Urinary bladder (tissue), 3 donors: Measurements from ENCODE around the gene RBM11.

- PRO-cap = no peak
- RAMPAGE, long total RNA = no peak
These were observed 4422.9 kb upstream of the TPTE start for GRCh38 chr21:6098504-6098840.

DNA sequence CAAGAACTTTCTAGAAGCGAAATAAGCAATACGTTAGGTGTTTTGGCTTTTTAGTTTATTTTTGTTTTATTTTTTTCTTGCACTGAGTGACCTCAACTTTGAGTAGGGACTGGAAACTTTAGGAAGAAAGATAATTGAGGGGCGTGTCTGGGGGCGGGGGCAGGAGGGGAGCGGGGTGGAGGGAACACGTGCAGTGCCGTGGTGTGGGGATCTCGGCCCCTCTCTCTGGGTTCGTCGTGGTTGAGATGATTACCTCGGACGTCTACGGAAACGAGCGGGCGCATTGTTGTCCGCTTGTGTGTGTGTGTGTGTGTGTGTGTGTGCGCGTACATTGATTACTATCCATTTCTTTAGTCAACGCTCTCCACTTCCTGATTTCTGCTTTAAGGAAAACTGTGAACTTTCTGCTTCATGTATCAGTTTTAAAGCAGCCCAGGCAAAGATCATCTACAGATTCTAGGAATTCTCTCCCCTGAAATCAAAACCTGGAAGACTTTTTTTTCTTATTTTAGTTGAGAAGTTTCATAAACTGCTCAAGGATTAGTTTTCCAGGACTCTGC lies 4399.7 kb upstream of the TPTE start:
- PRO-cap = no peak
- RAMPAGE, long total RNA = no peak

DNA sequence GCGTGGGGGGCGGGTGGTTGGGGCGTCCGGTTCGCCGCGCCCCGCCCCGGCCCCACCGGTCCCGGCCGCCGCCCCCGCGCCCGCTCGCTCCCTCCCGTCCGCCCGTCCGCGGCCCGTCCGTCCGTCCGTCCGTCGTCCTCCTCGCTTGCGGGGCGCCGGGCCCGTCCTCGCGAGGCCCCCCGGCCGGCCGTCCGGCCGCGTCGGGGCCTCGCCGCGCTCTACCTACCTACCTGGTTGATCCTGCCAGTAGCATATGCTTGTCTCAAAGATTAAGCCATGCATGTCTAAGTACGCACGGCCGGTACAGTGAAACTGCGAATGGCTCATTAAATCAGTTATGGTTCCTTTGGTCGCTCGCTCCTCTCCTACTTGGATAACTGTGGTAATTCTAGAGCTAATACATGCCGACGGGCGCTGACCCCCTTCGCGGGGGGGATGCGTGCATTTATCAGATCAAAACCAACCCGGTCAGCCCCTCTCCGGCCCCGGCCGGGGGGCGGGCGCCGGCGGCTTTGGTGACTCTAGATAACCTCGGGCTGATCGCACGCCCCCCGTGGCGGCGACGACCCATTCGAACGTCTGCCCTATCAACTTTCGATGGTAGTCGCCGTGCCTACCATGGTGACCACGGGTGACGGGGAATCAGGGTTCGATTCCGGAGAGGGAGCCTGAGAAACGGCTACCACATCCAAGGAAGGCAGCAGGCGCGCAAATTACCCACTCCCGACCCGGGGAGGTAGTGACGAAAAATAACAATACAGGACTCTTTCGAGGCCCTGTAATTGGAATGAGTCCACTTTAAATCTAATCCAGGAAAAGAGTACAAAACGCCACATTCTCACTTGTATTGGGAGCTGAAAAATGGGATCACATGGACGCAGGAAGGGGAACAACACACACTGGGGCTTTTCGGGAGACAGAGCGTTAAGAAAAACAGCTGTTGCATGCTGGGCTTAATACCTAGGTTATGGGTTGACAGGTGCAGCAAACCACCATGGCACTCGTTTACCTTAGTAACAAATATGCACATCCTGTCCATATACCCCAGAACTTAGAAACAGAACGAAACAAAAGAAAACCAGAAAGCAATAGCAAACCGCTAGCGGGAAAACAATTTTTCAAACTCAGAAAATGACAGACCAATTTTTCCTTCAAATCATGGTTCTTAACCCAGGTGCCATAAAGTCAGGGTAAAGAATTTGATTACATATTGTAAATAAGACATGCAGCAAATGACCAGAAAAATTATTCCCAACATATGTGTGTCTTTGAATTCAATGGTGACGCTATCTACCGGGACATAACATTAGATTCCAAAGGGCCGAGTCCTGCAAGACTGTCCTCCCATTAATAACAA lies 1533.0 kb upstream of the TPTE start:
- PRO-cap = no peak
- RAMPAGE, long total RNA = no peak

GRCh38 chr21:9002037-9002880 lies 1519.1 kb upstream of the TPTE start:
- PRO-cap = no peak
- RAMPAGE, long total RNA = no peak

GRCh38 chr21:9839055-9839847 lies 682.1 kb upstream of the TPTE start:
- PRO-cap = no peak
- RAMPAGE, long total RNA = no peak

- PRO-cap = no peak
- RAMPAGE, long total RNA = no peak
These were observed 179.0 kb upstream of the TPTE start for GRCh38 chr21:10342338-10342796.

DNA sequence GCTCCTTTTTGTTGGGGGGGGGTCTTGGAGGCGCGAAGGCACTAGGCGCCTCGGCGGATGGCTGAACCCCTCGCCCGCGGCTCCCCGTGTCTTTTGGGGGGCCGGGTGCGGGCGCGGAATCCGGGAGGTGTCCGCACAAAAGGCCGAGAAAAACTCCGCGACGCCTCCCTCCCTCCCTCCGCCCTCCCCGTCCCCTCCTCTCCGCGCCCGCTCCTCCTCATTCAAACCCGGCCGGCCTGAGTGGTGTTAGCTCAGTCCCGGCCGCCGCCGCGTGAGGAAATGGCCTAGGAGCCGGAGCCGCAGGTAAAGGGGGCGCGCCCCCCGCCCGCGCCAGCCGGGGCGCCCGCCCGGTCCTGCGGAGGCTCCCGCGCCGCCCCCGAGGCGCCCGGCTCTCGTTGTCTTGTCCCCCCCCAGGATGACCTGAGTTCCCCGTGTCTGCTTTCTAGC lies 382 bp downstream of the TPTE start:
- PRO-cap = no peak
- RAMPAGE, long total RNA = no peak

DNA sequence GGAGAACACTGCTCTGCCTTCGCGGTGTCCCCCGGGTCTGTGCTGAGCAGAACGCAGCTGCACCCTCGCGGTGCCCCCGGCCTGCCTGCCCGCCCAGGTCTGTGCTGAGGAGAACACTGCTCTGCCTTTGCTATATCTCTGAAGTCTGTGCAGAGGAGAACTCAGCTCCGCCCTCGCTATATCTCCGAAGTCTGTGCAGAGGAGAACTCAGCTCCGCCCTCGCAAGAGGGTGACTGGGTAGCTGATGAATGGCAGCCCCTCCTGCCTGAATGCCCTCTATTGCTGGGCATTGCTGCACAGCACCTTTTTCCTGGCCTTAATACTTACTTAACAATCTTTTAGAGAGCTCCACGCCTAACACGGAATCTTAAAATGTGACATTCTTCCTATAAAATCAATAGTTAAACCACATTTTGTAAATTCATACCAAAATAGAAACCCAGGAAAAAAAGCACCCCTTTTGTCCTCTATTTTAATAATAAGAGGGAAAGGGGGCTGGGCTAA lies 249.3 kb upstream of the POTED start:
- PRO-cap = unidirectional peak, plus-strand start at position 144 of the sequence
- RAMPAGE, long total RNA = no peak

GRCh38 chr21:14166428-14167312 lies 44.1 kb downstream of the LIPI start:
- PRO-cap = no peak
- RAMPAGE, long total RNA = no peak

DNA sequence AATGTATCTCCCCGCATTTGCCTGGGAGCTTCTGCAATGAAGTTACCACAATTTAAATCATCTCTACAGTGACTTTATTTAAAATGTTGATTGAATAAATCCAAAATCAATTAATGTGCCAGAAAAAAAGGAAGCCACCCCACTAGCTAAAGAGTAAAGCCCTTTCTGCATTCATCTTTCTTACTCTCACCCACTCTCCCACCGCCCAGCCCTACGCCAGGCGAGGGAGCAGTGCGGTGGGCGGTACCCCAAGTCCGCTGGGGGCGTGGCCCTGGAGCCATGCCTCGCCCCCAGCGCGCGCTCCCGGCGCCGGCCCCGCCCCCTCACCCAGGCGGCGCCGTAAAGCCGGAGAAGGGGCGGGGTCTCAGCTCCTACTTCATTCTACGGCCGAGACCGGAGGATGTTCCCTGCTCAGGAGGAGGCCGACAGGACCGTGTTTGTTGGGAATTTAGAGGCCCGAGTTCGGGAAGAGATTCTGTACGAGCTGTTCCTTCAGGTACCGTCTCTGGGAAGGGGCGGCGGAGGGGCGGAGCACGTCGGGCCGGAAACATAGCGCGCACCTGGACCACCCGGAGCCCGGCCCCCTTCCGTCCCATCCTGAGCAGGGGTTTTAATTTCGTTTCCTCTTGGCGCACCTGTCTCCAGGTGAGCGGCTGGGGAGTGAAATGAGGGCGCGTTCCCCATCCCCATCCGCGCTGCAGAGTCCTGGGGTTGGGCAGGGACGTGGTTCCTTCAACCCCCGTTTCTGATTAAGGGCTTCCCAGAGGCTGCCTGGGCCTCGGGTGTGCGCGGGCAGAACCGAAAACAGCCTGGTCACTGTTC lies at the start of gene RBM11:
Gene RBM11, plus strand, starts transcription at position 371 of the 822 bp plus-strand sequence.
- PRO-cap = unidirectional peak, plus-strand start at position 403 of the sequence; unidirectional peak, minus-strand start at position 693 of the sequence
- RAMPAGE, long total RNA = no peak

GRCh38 chr21:14266985-14267415 lies 51.0 kb downstream of the RBM11 start:
- PRO-cap = no peak
- RAMPAGE, long total RNA = no peak

DNA sequence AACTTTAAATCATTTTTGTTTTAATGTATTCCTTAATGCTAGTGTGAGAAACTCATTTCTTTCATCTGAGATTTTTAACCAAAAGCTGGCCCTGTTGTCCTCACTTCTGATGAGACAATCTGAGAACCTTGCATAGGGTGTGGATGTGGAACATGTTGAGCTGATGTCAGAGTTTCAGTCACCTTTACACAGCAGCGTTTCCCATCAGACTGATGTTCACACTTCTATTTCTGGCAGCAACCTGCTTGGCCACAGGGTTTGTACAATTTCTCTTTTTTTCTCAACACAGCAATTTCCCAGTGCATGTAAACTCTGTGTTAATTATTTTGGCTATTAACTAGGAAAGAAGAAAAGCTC lies 70.4 kb upstream of the HSPA13 start:
- PRO-cap = no peak
- RAMPAGE, long total RNA = no peak

GRCh38 chr21:14511950-14512932 lies 33.9 kb downstream of the SAMSN1 start:
- PRO-cap = no peak
- RAMPAGE, long total RNA = no peak

DNA sequence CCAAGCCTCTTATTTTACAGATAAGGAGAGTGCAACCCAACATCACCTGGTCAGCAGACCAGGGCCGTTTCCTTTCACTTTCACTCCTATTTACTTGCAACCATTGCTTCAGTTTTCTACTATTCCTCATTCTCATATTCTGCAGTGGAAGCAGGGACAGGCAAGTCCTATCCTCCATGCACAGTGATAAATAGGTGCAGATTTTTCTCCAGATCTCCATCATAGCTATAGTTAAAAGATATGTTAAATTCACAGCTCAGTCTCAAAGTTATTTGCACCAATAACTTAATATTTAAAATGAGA lies 56.6 kb upstream of the SAMSN1 start:
- PRO-cap = no peak
- RAMPAGE, long total RNA = no peak

DNA sequence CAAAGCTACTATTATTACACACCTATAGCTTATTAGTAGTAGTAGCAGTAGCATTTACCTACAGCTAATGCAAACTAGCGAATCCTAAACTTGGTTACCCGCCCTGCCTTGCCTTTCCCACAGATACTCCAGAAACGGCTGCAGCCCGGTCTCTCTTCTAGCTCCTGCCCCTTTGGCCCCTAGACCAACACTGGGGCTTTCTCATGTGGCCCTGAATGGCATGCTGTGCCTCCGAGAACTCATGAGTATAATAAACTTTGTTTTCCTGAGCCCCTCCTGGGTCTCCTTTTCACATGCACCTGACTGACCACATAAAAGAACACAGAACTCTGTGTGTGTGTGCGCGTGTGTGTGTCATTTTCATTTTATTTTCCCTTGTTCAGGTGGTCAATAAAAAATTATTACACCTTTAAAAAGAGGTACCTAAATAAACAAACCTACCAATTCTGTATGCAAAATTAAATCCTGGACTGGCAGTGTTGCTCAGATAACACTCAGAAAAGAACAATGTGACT lies 13.8 kb downstream of the NRIP1 start:
- PRO-cap = no peak
- RAMPAGE, long total RNA = no peak

DNA sequence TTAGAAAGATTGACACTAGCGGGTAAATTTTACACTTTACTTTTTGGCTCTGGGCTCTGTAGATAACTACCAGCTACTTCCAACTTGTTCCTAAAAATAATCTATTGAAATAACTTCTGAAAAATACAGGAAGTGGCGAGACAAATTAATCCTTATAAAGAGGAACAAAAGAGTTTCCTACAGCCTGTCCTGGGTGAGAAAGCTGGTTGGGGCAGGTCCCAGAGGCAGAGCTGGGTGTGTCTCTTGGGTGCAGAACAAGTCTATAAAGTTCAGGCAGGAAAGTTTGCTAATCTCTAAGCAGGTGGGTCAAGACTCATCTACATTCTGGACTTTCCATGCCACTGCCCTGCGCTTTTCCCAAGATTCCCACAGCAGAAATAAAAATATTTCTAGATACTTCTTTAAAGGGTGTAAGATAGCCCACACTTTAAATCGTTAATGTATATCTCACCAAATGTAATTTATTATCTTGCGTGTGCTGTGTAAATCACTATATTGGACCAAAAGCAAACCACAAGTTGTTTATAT lies 70.0 kb upstream of the NRIP1 start:
- PRO-cap = no peak
- RAMPAGE, long total RNA = no peak

DNA sequence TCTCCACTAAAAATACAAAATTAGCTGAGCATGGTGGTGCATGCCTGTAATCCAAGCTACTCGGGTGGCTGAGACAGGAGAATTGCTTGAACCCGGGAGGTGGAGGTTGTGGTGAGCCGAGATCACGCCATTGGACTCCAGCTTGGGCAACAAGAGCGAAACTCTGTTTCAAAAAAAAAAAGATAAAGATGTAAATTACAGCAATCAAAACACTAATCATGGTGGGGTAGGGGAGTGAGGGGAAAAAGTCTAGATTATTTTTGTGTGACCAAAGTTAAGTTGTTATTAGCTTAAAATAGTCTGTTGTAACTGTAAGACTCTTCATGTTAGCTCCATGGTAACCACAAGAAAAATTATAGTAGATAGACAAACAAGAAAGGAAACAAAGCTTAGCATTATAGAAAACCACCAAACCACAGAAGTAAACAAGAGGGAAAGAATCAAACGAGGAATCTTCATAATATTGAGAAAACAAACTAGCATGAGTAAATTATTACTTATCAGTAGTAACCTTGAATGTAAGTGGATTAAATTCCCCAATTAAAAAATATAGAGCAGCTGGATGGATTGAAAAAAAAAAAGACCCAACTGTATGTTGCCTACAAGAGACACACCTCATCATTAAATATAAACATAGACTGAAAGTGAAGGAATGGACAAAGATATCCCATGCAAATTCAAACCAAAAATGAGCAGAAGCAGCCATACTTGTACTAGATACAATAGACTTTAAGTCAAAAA lies 54.8 kb downstream of the USP25 start:
- PRO-cap = no peak
- RAMPAGE, long total RNA = no peak

- PRO-cap = no peak
- RAMPAGE, long total RNA = no peak
These were observed 61.6 kb downstream of the USP25 start for GRCh38 chr21:15791401-15791748.

DNA sequence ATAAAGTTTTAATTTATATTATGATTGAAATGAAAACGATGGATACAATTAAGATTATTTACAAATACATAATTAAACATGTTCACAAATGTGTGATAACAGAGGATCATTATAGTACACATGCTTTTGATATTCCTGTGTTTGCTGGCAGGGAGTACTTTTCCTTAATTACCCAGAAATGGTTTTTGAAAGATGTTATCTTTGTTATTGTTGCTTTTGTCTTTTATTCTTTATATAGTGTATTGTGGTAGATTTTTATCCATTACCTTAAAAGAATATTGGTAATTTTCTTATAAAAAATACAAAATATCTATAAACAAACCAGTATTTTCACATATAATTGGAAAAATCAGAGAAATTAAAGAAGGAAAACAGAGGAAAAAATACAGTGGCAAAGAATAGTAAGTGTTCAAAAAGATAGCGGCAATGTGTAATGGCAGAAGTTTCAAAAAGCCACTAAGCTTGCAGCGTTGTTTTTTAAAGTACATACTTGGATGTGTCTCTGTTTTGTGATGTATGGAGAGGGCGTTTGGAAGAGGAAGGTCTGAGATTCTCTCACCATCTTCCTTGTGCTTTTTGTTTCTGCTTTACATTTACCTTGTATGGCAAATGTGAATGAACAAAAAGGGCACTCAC lies 75.8 kb downstream of the USP25 start:
- PRO-cap = no peak
- RAMPAGE, long total RNA = no peak

- PRO-cap = no peak
- RAMPAGE, long total RNA = start-site peak on the plus strand at chr21:16070435-16070552, 58 and 135 reads in 2 replicates
These were observed 340.5 kb downstream of the USP25 start for GRCh38 chr21:16070195-16070703.